Placental pericyte (primary cell): ENCODE measurements around a stretch of chr2.

- CAGE, long polyA plus RNA: no peak
Measured at GRCh38 chr2:216114614-216115702, 5.8 kb downstream of the XRCC5 start.

- CAGE, long polyA plus RNA: no peak
Measured at GRCh38 chr2:216134714-216135469, 25.7 kb downstream of the XRCC5 start.

DNA sequence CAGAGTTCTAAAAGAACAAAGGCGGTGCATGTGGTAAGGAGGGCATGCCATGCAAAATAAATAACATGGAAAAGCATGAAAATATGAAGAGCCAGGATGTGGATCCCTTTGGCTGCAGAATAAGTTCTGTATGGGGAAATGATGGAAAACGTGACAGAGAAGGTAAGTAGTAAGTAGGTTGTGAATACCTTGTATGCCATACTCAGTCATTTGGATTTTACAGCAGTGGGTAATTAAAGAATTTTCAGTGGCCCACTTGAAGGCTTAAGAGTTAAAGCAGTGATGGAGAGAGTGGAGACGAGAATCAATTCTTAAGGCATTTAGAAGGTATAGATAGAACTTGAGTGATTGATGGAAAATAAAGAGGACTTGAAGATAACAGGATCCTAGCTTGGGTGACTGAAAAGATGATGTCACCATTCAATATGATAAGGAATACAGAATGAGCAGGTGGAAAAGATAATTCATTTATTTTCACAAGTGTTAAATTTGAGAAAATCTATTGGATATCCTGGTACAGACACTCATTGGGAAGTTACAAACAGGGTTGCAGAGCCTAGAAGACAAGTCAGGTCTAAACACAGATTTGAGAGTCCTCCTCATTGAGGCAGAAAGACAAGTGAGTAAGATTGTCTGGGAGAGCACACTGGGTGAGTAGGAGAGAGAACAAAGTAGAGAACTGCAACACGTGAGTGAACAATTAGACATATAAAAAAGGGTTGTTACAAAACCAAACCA lies 35.2 kb downstream of the XRCC5 start:
- CAGE, long polyA plus RNA: no peak

- CAGE, long polyA plus RNA: no peak
Measured at GRCh38 chr2:216492204-216492656, 6.4 kb upstream of the RPL37A start.

GRCh38 chr2:216535290-216536111 lies 36.9 kb downstream of the RPL37A start:
- CAGE, long polyA plus RNA: no peak

- CAGE, long polyA plus RNA: no peak
Measured at GRCh38 chr2:216551679-216552139, 53.1 kb downstream of the RPL37A start.

- CAGE, long polyA plus RNA: no peak
Measured at GRCh38 chr2:216565555-216565927, 66.9 kb downstream of the RPL37A start.

- CAGE, long polyA plus RNA: no peak
Measured at GRCh38 chr2:216619138-216620167, 13.8 kb upstream of the IGFBP2 start.

DNA sequence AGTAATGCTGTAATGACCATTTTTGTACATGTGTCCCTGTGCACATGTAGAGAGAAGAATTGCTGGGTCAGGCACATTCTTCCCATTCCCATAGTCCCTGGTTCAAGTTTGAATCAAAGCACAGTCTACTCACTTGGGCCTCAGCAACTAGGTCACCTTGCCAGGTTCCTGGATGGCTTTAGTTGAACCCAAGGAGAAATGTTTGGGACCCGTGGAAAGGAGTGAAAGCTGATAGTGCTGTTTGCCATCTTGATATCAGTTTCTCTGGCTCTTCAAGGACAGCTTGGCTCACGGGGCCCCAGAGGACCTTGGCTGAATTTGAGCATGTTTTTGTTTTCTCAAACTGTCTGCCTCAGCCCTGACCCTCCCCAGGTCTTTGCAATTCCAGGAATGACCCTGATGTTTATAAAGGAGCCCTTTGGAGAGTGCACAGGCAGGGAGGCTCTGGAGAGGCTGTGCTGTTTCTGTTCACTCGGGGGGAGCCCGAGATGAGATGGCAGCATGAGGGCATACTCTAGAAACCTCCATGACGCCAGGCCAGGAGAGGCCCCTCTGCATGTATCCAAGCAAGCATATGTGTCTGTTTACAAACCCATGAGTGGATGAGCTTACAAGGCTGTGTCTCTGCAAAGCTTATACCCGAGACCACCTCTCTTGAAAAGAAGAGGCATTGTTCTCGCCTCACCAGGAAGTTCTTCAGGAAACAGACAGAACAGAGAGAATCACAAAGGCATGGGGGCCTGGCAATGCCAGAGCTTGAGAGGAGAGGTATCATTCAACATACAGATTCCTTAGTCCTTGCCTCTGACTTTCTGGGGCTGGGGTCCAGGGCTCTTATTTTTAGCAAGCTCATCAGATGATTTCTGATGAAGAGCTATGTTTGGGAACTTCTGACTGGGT lies 16.4 kb downstream of the IGFBP2 start:
- CAGE, long polyA plus RNA: no peak

DNA sequence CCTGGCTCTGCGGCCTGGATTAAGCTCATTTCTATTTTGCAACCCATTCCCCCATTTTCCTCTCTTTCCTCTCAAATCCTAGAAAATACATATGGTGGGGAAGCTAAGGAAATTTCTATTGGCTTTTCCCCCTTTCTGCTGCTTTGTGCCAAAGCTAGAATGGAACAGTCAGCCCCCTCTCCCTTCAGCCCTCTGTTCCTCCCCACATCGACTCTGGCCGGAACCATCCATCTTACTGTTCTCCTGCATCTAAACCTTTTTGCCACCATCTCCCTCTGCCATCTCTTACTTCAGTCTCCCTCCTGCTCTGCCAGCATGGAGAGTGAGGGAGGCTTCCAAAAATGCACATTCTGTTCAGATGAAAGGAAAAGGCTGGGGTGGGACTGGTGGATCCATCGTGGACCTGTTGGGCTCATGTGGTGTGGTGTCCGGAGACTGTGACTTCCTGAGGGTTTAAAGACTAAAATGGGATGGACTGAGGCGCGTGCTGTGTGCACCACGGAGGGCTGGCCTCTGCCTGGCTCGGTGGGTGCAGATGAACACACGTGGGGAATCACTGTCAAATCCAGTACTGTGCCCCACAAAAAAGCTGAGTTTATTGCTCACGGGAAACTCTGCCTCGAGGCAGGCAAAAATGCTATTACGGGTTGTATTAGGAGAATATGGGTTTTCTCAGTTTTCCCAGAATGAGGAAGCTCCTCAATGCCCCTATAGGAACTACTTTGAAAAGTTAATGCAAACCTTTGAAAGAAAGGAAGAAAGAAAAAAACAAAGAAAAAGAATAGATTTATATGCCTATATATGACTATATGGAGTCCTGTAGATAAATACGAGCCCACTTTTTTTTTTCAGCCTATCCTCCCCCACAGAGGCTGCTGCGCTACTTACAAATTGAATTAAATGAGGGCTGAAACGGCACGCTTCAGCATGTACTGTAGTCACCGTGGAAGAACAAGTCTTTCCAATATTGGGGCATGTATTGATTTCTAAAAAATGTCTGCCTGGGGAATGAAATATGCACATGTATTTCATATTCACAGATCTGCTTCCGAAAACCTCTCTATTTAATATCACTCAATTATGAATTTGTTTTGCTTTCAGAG lies 20.0 kb downstream of the IGFBP5 start:
- CAGE, long polyA plus RNA: no peak

- CAGE, long polyA plus RNA: no peak
Measured at GRCh38 chr2:216688725-216689630, 6.4 kb downstream of the IGFBP5 start.

DNA sequence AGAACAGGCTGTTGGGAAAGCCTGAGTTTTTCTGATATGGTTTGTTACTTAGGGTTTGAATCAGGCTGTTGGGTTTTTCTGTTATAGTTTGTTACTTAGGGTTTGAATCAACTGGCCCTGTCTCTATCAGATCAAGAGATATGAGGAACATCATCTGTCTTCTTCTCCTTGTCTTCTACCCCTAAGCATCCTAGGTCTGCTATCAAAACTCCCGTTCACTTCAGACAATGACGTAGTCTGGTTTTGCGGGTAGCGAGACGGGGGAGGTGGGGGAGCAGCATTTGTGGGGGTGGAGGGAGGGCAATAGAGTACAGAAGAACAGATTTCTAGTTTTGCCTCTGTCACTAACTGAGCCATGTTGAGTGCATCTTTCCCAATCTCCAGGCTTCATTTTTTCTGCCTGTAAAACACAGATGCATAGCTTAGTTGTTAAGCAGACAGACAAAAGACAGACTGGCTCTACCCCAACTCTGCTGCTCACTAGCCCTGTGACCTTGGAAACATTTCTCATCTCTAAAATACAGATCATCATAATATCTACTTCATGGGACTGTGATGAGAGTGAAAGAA lies 9.1 kb downstream of the TNP1 start:
- CAGE, long polyA plus RNA: no peak

DNA sequence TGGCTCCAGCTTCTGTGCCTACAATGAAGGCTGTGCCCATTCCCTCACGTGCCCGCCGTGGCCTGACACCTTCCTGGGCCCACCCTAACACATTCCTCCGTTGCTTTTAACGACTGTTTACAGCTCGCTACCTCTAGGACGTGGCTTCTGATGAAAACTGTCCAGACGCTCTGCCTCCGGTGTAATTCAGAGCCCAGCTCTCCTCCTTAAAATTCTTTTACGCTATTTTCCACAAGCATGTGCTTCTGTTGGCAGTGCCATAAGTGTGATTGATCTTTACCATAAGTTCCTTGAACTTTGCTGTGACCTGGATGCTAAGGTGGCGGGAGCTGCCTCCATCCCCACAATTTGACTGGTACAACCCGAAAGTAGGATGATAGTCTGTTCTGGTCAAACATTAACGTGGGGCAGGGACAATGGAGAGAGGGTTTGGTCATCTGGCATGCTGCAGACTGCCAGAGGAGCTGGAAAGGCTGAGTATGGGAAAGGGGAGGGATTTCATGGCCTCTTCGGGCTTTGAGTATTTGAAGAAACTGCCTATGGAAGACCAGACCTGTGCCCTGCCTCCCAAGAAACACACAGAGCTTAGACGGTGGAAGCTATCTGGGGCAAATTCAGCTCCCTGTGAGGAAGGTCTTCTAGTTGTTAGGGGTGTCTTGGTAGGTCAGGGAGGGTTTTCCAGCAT lies 206.9 kb upstream of the TNP1 start:
- CAGE, long polyA plus RNA: no peak

- CAGE, long polyA plus RNA: no peak
Measured at GRCh38 chr2:217413300-217413798, 553.5 kb upstream of the TNP1 start.

- CAGE, long polyA plus RNA: no peak
Measured at GRCh38 chr2:217555457-217555743, 447.4 kb downstream of the TNS1 start.

GRCh38 chr2:217631980-217632569 lies 370.7 kb downstream of the TNS1 start:
- CAGE, long polyA plus RNA: no peak

DNA sequence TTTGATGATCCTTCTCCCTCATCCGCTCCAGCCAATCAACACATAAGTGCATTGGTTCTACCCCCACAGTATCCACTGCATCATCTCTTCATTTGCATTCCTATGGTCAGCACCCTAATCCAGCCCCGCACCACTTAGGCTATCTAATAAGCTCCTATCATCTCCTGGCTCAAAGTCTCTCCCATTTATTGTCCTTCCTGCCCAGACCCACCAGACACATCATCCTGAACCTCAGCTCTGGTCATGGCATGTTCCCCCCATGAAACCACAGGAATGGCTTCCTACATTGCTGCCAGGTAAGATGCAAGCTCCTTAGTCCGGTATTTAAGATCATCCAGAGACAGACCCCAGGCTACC lies 158.7 kb downstream of the TNS1 start:
- CAGE, long polyA plus RNA: no peak

GRCh38 chr2:217851017-217852009 lies 151.5 kb downstream of the TNS1 start:
- CAGE, long polyA plus RNA: no peak

DNA sequence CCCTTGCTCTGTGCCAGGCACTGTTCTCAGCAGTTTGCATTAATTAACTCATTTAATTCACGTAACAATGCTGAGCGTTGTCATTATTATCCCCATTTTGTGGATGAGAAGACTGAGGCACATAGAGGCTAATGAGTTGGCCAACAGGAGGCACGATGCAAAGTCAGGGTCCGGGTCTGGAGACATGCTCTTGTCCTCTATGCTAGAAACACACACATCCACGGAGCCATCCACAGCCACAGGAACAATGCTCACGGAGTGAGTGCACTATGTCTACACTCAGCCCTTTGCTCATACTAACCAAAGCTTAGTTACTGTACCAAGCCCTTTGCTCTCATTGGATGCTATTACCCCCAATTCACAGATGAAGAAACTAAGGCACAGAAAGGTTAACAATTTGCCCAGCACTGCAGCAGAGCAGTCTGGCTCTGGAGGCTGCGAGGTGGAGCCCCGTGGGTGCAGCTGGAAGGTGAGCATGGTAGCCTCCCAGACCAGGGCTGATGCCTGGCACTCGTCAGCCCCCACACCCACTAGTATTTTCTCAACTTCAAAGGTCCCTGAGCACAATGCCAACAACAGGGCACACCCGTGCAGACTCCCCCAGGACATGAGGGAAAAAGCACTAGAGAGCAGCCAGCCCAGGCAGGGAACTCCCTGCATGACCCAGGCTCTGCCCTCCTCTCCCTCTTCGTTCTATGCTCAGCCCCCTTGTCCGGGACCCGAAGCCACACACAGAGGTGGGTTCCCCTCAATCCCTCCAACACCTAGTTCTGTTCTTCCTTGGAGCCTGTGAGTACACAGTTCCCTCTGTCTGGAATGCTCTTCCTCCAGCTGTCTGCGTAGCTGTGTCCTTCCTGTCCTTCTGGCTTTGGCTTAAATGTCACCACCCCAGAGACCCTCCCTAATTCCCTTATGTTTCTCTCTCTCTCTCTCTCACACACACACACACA lies 79.1 kb downstream of the TNS1 start:
- CAGE, long polyA plus RNA: no peak

GRCh38 chr2:217972422-217972861 lies 30.4 kb downstream of the TNS1 start:
- CAGE, long polyA plus RNA: no peak